Vein endothelial cell (primary cell): ENCODE results near the genes HSD17B7 and TMCO1.

- CAGE, long polyA plus RNA: no peak
These were observed 408 bp downstream of the DDR2 start for GRCh38 chr1:162632665-162633078.

DNA sequence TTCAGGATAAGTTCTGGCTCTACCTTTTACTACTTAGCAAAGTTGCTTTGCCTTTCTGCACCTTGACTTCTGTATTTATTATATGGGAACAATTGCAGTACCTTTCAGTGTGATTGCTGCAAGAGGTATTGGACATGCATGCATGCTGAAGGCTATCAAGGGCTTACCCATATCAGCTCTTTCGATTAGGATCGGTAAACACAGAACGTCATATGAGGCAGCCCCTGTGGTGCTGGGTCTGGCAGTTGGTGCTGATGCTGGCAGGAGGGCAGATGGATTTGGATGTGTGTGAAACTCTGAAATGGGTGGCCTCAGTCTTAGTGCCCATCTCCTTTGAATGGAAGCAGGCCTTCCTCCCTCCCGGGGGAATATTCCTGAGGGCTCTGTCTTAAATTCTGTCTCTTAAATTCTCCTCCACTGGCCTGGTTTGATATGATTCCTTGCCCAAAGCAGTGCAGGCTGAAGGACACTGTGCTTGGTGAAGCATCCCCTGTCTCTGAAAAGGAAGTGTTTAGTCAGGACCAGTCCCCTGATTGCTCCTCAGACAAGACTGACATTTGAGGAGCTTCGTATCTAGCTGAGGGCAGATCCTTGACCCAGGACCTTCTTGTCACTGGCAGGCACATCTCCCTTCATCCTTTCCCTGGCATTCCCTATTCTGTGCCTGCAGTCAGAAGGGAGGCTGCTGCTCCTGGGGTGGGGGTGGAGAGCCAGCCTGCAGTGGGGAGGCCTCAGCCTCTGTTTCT, 2.2 kb downstream of the DDR2 start:
- CAGE, long polyA plus RNA: no peak

GRCh38 chr1:162781317-162782194, 8.9 kb upstream of the HSD17B7 start:
- CAGE, long polyA plus RNA: no peak

DNA sequence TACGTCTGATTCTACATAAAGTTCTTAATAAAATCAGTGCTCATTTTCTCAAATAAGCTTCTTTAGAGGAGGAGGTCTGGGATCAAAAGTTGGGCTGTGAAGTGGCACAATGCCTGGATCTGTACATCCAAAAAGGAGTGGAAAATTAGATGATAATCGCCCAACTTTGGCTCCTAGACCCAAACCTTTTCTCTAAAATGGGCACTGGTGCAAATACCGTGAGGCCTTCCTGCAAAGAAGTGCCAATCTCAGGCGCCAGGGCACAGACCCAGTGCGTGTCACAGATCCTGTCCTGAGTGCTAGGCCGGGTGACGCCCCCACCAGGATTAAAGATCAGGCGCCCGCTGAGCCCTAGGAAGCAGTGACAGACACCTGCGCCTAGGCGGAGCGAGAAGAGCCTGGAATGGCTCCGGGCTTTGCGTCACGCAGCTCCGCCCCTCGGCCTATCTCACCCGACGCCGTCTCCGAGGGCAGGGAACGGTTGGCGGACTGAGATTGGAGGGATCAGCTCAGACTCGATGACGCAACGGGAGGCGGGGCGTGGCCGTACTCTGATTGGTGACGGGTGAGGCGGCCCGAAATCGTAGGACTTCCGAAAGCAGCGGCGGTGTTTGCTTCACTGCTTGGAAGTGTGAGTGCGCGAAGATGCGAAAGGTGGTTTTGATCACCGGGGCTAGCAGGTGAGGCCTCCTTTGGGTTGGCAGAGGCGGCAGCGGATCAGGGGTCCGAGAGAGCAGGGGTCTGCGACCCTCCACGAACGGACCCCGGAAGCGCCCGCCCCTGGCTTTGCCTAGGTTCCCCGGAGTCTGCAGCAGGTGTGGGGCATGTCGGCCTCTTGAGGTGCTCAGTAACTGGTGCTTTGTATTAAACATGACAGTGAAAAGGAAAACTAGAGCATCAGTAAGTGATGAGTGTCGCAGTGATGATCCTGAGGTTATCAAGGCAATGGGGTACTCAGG, at the start of gene HSD17B7:
HSD17B7 (plus strand) TSS at position 547 of the 959 bp plus-strand sequence.
- CAGE, long polyA plus RNA: no peak

GRCh38 chr1:163927999-163928341, 606.2 kb downstream of the NUF2 start:
- CAGE, long polyA plus RNA: no peak

GRCh38 chr1:164320800-164321186, 238.2 kb upstream of the PBX1 start:
- CAGE, long polyA plus RNA: no peak

GRCh38 chr1:164321187-164321726, 237.7 kb upstream of the PBX1 start:
- CAGE, long polyA plus RNA: no peak

DNA sequence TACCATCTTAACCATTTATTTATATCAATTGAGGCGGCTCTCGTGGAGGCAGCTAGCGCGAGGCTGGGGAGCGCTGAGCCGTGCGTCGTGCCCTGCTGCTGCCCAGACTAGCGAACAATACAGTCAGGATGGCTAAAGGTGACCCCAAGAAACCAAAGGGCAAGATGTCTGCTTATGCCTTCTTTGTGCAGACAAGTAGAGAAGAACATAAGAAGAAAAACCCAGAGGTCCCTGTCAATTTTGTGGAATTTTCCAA, 202.4 kb upstream of the PBX1 start:
- CAGE, long polyA plus RNA: no peak

DNA sequence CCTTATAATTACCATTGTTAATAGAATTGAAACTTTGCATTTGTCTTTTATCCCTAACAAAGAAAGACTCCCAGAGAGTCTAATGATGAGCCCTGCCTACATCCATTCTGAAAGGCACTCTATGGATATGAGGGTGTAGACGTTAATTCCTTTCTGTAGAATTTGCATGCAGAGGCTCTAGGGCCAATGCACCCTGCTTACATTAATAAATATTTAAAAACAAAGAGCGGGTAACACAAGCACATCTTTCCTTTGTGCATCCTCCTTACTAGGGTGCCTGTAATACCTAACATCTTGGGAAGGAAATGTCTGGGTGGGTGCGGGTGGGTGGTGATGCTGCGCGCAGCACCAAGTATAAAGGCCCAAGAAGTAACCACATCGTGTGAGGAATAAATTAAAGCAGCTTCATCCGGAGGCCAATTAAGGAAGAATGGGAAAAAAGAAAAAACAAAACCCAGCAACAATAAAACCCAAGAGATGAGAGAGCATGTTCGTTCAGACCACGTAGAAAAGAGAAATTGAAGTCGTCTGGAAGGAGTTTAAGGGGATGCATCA, 16.7 kb downstream of the PBX1 start:
- CAGE, long polyA plus RNA: no peak

GRCh38 chr1:164659705-164660662, 101.0 kb downstream of the PBX1 start:
- CAGE, long polyA plus RNA: no peak

DNA sequence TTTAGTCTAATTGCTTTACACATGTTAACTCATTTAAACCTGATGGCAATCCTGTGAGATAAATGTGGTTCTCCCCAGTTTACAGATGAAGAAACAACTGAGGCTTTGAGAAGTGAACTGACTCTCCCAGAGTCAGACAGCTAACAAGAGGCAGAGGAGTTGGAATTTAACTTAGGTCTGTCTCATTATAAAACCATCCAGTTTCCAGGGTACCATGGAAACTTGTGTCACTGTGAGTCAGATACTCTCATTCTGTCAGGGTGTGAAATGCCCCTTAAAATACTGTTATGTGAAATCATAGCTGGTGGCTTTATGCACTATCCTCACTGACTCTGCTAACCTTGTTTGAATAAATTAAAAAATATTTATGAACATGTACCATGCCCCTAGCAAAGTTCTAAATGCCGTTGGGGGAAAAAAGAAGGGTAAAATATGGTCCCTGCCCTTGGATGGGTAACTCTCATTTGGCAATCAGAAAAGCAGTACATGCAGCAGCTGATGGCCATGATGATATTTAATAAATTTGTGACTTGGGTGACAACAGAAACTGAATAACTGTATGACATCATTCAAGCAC, 206.7 kb downstream of the PBX1 start:
- CAGE, long polyA plus RNA: no peak

DNA sequence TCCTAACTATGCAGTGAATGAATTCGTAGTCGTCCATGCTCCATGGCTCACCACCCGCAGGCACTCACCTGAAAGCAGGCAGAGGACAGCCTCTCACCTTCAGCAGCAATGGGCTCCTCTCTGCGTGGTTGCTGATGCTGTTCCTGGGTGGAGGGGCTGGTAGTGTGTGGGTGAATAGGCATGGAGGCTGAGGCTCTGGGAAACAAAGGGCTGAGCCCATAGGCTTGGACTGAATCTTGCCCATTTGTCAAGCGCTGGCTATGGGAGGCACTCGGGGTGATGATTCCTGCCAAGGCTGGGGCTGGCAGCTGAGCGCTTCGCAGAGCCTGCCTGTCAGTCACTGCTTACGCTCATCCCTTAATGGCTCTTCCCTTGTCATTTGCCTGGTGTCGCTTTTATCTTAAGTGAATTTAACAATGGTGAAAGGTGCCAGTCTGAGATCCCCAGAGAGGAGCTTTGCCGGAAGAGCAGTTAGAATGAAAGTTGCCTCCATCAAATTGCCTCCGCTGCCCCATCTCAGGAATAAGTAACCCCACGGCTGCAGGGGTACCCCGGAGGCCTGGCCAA, 353.3 kb downstream of the PBX1 start:
- CAGE, long polyA plus RNA: no peak

DNA sequence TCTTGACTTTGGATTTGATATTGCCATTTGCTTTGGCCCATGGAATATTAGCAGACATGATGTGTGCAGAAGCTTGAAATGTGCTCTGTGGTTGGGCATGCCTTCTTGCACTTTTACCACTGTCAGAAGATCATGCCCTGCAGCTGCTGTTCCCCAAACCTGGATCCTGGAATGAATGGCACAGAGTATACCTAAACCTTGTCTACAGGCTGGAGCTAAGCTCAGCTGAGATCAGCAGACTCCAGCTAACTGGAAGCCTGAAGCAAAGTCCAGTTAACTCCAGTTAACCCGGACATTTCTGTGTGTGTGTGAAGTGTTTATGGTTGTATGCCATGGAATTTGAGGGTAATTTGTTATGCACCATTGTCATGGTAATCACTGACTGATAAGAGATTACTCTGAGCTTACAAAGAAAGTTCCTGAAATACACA, 107.6 kb downstream of the LMX1A start:
- CAGE, long polyA plus RNA: no peak

DNA sequence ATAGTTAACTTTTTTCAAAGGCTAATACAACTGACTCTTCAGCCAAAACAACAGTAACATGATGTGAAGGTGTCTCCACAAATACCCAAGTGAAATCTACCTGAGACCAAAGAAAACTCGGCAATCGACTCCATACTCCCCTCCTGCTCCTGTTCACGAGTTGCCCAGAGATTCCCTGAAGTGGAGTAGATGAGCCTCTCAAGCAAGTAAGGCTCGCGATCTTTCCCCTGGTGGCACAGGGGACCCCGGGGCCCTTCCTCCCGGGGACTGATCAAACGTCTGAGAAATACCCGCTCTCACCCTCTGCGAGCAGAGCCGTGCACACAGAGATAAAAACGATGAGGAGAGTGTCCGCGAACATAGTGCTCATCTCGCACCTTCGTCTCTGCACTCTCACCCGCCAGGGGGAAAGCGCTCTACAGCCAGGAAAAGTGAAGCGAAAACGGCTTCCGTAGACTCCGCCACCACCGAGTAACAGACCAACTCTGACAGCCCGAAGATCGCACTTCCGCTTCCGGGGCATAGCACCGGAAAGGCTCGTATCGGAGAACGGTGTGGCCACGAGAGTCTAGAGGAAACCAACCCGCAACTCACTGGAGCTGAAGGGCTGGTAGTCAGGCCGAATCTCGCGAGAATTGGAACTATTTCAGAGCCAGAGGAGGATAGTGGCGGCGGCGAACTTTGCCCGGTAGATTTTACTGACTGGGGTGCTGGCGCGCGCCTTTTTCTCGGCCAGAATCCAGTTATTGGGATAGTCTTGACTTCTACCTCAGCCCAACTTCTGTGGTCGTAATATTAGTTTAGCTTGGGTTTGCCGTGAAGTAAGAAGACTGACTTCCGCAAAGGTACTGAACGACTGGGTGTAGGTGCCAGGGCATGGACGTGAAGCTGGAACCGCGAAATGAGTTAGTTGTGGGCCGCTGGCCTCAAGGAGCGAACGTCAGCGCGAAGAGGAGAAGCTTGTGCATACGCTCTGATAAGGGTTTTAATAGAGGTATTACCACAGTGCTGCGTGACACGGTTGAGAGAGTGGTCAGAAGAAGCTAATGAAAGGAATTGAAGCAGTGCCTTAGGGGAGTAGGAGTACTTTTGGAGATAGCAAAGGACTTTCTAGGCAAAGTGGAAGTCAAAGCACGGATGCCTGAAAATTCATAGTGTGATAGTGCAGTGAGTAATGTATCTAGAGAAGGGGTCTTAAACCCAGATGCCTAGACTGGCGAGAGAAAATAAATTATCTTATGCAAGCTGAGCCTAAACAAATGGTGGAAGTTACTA, at the start of gene TMCO1:
TMCO1 (minus strand) TSS at position 487 of the 1,275 bp plus-strand sequence.
- CAGE, long polyA plus RNA: no peak

DNA sequence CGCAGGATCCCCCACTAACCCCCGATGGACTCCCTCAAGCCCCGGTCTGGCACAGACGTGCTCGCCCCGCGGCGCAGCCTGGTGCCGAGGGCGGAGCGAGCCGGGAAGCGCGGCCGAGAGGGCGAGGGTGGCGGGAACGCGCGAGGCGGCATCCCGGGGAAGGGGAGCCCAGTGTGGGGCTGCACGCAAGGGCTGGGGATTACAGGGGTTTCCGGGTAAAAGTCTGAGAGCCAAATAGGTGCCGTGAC, 801 bp downstream of the UCK2 start:
- CAGE, long polyA plus RNA: no peak

DNA sequence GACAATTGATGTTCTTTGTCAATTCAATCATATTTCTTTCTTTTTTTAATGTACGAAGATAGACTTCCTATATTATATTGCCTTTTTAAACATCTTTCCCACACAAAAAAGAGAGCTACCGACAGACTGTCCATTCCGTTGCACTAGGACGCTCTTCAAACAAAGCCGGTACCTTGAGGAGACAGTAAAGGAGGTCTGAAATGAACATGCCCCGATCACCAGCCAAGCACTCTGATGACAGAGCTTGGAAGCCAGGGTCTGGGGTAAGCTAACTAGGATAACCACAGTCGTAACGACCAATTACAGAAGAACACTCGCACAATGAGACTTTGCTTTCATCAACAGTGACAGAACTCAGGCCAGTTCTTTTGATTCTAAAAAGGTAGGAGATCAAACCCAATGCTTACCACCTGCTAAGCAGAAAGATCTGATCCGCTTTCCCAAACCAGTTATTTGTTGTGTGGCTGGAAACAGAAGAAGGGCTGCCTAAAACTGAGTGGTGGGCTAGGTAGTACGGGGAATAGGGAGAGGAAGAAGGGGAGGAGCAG, 38.2 kb downstream of the UCK2 start:
- CAGE, long polyA plus RNA: no peak

GRCh38 chr1:165899031-165899397, 71.6 kb downstream of the UCK2 start:
- CAGE, long polyA plus RNA: no peak

DNA sequence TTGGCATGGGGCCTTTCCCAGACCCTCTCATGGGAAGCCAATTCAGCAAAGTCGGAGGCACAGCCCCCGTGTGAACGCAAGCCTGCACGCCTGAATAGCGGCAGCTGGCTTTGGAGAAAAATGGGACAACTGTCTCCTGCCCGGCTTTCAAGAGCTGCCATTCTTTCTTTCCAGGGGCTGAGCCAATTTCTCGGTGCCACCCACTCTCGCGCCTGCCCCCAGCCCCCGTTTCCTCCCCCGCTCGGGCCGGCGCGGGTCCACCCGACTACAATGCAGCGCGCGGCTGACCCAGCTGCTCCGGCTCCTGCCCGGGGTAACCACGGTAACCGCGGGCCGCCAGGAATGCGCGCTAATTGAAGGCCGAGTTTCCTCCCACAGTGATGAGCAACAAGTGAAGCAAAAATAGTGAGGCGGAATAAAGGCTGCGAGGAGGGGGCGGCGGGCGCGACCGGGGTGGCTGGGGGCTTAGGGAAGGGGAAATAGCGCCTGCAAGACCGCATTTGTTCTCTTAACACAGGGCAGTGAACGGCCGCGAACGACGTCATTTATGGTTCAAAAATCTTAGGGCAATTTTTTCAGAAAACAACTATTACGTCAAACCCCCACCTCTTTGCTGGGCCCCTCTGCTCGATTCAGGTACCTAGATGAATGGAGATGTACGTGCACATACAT, 27.8 kb downstream of the ILDR2 start:
- CAGE, long polyA plus RNA: no peak

GRCh38 chr1:167125807-167127118, 32.4 kb downstream of the STYXL2 start:
- CAGE, long polyA plus RNA: no peak

DNA sequence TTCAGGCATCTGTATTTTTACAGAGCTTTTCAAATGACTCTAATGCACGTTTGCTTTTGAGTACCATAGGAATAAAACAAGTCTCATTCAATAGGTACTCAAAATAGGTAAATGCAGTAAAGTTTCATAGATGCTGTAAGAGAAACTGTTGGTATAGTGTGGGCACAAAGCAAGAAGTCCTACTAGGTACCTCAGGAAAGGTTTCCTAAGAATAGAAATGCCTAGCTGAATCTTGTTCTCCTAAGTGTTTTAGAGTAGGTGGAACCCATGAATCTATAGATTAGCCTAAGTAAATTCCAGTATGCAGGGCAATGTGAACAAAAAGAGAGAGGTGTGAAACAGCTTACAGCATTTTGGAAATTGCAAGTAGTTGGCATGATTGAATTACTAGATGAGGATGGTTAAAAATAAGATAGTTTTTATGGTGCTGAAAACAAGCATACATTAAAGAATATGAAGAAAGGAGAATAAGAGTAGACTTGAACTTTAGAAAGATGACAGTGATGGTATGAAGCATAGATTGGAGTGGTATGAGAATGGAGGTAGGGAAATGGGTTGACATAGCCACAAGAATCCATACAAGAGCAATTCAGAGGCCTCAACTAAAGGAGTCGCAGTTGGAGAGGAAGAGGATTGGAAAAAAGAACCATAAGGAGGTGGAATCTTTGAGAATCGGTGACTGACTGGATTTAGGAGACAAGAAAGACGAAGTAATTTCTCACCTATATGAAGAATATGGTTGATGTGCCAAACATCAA, 34.6 kb downstream of the POU2F1 start:
- CAGE, long polyA plus RNA: no peak